Epithelial cell of alveolus of lung (primary cell): Measurements from ENCODE around the genes GPC5 and TGDS.

- RAMPAGE, long total RNA: no peak
- RRBS: 2% methylated on average over 8 of the region's 30 CpGs
Measured at GRCh38 chr13:77919263-77919957, 779 bp upstream of the EDNRB start.

DNA sequence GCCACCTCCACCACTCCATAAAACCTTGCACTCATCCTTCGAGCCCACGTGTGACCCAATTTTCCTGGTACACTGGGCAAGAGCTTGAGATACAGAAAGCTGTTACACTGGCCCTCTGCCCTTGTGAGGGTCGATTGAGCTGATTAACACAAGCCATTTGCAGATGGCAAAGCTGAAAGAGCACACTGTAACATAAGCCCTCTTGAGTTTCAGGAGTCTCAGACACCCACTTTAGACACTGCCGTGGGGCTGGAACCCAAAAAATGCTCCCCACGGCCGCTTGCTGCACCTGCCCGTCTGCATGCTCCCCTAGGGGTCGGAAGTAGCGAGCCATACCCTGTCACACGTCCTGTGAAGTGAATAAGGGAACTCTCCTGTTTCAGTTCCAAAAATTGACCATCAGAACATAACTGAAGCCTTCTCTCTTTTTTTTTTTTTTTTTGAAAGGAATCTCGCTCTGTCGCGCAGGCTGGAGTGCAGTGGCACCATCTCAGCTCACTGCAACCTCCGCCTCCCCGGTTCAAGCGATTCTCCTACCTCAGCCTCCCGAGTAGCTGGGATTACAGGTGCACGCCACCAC is 147.7 kb upstream of the EDNRB start:
- RAMPAGE, long total RNA: no peak
- RRBS: no CpG with 5 or more reads among the region's 18 CpGs

DNA sequence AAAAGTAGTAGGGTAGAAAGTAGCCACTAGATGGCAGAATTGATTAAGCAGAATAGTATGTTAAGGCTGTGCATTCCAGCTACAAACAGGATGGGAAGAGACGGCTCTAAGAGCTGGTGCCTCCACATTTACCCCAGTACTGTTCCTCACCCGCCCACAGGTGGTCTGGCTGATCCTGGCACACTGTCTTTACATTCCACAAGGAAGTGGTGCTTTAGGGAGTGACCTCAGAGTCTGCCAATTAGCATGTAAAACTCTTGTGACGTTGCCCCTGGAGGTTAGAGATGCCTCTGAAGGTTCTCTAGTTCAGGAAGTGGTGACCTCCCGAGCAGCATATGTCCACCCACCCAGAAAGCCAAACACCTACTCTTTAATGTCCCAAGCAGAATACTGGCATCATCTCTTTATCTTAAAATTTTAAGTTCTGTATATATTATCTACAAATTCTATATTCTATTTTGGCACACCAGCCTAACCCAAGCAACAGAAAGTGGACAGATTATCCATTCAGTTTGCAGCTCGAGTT is 219.2 kb upstream of the EDNRB start:
- RAMPAGE, long total RNA: no peak
- RRBS: no CpG with 5 or more reads among the region's 5 CpGs

- RAMPAGE, long total RNA: no peak
- RRBS: no CpG with 5 or more reads among the region's 4 CpGs
Measured at GRCh38 chr13:78867839-78868201, 208.9 kb upstream of the OBI1 start.

- RAMPAGE, long total RNA: no peak
- RRBS: no CpG with 5 or more reads among the region's 9 CpGs
Measured at GRCh38 chr13:79371649-79372191, 34.3 kb downstream of the RBM26 start.

DNA sequence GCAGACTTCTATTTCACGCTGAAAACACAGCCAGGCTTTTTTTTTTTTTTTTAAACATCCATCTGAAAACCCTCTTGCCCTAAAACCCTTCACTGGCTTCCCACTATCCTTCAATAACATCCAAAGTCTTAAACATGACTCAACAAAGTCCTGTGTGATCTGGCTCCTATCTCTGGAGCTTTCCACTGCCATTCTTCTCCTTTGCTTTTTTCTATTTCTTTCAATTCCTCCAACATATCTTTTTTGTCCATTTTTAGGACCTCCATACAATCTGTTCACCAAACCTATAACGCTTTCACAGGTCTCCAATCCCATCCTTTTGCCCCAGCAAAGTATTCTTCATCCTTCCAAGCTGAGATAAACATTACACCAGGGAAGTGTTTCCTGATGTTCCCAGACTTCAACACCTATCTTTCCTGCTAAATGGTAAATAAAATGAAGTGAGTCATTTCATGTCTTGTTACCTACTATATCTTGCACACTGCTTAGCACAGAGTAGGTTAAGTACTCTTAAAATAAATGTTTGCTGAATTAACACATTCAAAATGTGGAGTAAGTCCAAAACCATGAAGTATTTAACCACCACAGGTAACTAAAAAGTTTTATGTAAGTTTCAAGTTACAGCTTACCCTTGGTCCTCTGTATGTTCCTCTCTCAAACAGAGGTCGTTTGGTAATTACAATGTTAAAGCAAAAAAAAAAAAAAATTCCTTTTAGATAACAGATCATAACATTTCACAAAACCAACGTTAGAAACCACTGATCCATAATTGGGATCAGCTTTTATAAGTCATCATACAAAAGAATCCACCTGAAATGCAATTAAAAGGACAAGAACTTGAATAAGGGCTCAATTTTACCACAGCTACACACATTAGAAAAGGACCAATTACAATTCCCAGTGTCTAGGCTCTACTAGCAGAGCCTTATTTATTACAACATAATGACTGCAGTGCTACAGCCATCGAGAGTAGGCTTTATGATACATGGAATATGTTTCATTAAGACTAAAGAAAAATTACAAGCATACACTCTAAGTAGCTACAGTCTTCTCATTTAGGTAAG is 3.3 kb downstream of the RBM26 start:
- RAMPAGE, long total RNA: no peak
- RRBS: no CpG with 5 or more reads among the region's 5 CpGs

GRCh38 chr13:79406602-79407059 is 576 bp upstream of the RBM26 start:
- RAMPAGE, long total RNA: no peak
- RRBS: no CpG with 5 or more reads among the region's 5 CpGs

DNA sequence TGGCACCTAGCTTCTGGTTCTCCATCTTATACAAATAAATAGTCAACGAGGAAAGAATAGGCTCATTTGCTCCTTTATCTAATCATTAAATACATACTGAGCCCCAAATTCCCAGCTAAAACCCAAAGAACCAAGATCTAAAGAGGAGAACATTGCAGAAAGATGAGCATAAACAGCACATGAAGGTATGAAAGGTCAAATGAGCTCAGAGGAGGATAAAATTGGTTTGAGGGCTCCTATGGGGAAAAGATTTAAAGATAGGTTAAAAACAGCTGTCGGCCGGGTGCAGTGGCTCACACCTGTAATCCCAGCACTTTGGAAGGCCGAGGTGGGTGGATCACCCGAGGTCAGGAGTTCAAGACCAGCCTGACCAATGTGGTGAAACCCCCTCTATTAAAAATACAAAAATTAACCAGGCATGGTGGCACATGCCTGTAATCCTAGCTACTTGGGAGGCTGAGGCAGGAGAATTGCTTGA is 184.3 kb downstream of the SPRY2 start:
- RAMPAGE, long total RNA: no peak
- RRBS: no CpG with 5 or more reads among the region's 5 CpGs

GRCh38 chr13:80168370-80168600 is 172.6 kb downstream of the SPRY2 start:
- RAMPAGE, long total RNA: no peak
- RRBS: no CpG with 5 or more reads among the region's 1 CpG

- RAMPAGE, long total RNA: no peak
- RRBS: no CpG with 5 or more reads among the region's 3 CpGs
Measured at GRCh38 chr13:80303479-80303967, 37.4 kb downstream of the SPRY2 start.

- RAMPAGE, long total RNA: no peak
- RRBS: no CpG with 5 or more reads among the region's 3 CpGs
Measured at GRCh38 chr13:80504521-80504817, 163.5 kb upstream of the SPRY2 start.

- RAMPAGE, long total RNA: no peak
- RRBS: no CpG with 5 or more reads among the region's 2 CpGs
Measured at GRCh38 chr13:80823432-80823982, 482.6 kb upstream of the SPRY2 start.

DNA sequence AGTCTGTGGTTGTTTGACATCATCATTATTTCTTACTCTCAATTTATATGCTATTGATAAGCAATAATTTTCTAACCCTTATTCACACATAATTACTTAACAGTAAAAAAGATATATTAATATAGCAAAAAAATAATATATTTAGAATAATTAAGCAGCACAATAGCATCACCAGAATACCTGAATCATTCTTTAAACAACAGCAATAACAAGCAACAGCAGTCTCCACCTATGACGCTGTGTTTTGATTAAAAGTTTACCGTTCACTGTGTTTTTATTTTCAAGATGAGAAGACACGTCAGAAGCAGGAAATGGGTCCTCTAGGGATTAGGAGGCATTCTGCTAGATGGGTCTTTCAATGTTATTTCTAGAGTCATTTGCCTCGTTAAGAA is 628.4 kb upstream of the SPRY2 start:
- RAMPAGE, long total RNA: no peak
- RRBS: no CpG with 5 or more reads among the region's 4 CpGs

GRCh38 chr13:85509364-85509871 is 289.8 kb downstream of the SLITRK6 start:
- RAMPAGE, long total RNA: no peak
- RRBS: no CpG with 5 or more reads among the region's 4 CpGs

DNA sequence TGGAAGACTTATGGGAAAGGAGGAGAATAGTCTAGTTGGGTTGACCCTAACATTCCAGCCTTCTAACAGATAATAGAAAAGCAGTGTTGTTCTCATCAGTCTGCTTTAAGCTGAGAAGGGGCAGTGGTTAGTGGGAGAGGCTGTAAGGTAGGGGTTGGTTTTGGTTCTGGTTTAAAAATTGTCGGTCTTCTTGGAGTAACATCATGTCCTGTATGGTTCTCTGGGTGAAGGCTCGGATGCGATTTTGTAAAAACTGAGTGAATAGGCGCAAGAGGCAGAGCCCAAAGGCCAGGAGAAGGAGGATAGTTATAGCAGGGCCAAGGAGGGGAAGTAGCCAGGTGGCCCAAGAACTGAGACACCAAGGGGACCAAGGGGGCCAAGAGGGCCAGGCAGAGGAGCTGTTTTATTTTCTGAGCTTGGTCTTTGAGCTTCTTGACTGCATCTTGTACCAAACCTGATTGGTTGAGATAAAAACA is 913.5 kb upstream of the SLITRK5 start:
- RAMPAGE, long total RNA: no peak
- RRBS: no CpG with 5 or more reads among the region's 4 CpGs

DNA sequence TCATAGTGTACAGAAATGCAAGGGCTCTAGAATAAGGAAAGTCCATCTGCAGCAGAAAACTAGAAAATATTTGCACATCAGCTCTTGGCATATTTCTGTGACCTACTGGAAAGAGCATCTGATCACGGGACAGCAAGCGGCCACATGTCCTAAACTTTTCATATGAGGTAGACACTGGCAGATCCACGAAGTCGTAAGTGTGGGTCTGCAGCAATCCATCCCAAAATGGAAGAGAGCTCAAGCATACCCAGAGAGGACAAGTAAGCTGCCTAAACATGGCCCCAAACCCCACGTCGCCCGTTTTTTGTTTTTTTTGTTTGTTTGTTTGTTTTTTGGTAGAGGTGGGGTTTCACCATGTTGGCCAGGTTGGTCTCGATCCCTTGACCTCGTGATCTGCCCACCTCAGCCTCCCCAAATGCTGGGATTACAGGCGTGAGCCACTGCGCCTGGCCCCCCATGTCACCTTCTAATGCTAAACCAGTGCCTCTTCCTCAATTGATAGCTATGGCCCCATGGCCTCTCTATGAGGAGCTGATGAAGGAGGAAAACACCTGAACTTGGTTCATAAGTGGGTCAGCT is 49.5 kb downstream of the SLITRK5 start:
- RAMPAGE, long total RNA: no peak
- RRBS: no CpG with 5 or more reads among the region's 11 CpGs

GRCh38 chr13:89363045-89363566 is 1691.9 kb downstream of the SLITRK5 start:
- RAMPAGE, long total RNA: no peak
- RRBS: 70% methylated on average over 6 of the region's 41 CpGs

GRCh38 chr13:91398416-91399133 is at the start of gene GPC5:
Gene GPC5, plus strand, starts transcription at chr13:91398621.
- RAMPAGE, long total RNA: no peak
- RRBS: 3% methylated on average over 8 of the region's 73 CpGs

- RAMPAGE, long total RNA: no peak
- RRBS: no CpG with 5 or more reads among the region's 5 CpGs
Measured at GRCh38 chr13:94588513-94589162, 7.3 kb downstream of the TGDS start.

- RAMPAGE, long total RNA: start-site peak on the minus strand at chr13:94596146-94596168, 352 and 495 reads in 2 replicates
- RRBS: no CpG with 5 or more reads among the region's 40 CpGs
Measured at GRCh38 chr13:94595972-94596499, at the start of gene TGDS. Gene TGDS, minus strand, starts transcription at chr13:94596152.